Skeletal muscle tissue (tissue), 7 donors: ENCODE measurements around the genes SEC23B, NAA20 and CRNKL1.

DNA sequence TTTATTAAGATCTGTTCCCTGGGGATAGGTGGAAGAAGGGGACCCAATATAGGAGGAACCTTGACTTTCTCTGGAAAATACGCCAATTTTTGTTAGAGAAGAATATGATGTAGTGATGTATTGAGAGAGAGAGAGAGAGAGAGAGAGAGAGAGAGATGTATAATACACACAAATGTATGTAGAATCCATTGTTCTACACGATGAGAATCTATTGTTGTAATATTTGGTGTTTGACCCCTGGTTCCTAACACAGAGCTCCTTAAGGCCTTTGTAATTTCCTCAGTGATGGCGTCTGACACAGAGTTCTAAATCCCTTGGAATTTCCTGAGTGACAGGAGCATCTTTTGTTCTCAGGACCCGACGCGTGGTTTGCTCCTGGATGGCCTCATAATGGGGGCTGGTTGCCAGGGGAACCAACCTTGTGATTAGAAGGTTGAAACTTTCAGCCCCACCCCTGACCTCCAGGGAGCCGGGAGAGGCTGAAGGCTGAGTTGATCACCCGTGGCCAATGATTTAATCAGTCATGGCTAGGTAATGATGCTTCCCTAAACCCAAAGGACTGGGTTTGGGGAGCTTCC lies 20.6 kb upstream of the ZNF133 start:
- PRO-cap, 3 experiments, result no peak in any of the 3 experiments
- RAMPAGE, long total RNA, result no peak
- RRBS, 2 experiments, result no CpG with 5 or more reads among the region's 8 CpGs

- PRO-cap, 3 experiments, result no peak in any of the 3 experiments
- RAMPAGE, long total RNA, result no peak
- RRBS, 2 experiments, result no CpG with 5 or more reads among the region's 28 CpGs
Observed at GRCh38 chr20:18288664-18289293, 452 bp downstream of the ZNF133 start.

- PRO-cap, 3 experiments, result no peak in any of the 3 experiments
- RAMPAGE, long total RNA, result no peak
- RRBS, 2 experiments, result no CpG with 5 or more reads among the region's 5 CpGs
Observed at GRCh38 chr20:18493953-18494359, 3.1 kb downstream of the RBBP9 start.

DNA sequence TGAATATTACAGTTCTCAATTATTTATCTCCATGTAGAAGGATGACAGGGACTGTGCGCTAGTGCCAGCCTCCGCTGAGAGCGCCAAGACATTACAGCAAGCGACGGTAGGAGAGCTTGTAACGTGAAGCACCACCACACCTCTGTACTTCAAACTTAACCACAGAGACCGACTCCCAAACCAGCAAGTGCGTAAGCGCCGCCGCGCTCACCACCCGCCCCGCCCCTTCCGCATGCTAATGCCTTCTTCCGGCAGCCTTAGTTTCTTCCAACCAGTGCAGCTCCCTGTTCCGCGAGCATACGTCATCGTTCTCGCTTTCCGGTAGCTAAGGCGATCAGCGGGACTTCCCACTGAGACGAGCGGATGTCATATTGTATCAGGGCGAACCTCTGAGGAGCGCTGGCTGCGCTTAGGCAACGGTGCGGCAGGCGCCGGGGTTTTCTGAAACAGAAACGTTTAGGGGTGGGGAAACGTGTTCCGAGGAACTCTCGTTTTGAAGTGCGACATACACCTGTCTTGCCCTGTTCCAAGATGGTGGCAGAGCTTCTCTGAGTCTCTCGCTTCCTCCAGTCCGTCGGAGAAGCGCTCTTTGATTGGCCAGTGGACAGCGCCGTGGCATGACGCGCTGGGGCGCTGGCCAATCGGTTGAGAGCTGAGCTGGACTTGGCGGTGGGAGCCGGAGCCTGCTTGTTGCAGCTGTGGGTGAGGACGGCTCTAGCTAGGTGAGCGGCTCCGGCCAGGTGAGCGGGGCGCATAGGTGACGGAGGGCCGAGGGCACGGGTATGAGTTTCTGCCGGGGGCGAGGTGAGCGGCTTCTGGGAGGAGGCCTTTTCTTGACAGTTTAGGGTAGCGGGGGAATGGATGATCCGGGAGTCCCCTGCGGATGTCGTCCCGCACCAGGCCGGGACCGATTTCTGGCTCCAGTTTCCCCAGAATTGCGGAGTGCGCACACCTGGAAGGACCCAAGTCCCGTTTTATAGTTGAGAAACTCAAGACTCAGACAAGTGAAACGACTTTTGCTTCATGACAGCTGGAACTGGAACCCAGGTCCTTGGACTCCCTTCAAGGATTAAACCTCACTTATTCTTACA lies at the start of gene SEC23B:
TSS of gene SEC23B (plus strand) at position 690 of the 1,091 bp plus-strand sequence.
- PRO-cap, 3 experiments, result peak in 3 of 3 experiments; most common plus-strand start position 314 of the sequence (in 2); most common minus-strand start position 170 of the sequence (in 2)
- RAMPAGE, long total RNA, result start-site peak on the plus strand centred at position 673 of the sequence, 58 bp wide, 172 and 124 reads in 2 replicates
- RRBS, 2 experiments, result 2 to 3% methylated on average over 28 to 31 of the region's 72 CpGs

DNA sequence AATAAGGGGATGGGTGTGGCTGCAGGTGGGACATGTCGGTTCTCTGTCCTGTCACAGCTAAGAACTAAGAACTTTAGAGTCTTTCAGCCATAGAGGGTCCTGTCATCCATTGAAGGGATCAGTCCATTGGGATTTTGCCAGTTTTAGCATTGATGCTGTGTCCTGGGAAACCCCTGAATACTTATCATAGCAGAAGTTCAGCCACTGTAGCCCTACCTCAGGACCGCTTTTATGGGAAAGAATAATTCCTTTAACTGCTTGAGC lies 18.2 kb upstream of the SCP2D1 start:
- PRO-cap, 3 experiments, result no peak in any of the 3 experiments
- RAMPAGE, long total RNA, result no peak
- RRBS, 2 experiments, result no CpG with 5 or more reads among the region's 2 CpGs

DNA sequence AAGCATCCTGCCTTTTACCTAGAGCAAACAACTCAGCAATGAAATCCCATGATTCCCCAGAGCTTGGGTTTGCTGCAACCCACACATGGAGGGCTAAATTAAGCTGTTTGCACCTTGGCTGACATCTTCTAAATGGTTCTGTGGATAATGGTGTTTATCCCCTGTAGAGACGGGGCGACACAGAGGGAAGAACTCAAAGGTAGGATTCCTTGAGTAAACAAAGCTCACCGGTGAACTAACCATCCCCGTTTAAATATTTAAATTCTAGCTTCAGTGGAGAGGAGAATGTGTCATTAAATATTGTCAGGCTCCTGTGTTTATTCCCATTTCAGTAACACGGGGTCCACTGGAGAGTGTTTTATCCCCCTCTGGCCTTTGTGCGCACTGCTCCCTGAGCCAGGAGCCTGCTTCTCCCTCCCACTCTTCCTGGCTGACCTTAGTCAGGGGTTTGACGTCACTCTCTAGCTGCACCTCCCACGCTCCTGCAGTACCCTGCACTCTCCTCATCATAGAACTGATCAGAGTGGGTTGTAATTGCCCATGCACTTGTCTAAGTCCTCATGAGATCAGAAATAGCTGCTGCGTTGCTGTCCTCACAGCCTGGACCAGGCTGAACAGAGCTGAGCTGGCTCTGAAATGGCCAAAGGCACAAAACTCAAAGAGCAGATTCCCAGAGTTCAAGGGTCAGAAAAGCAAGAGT lies 170.5 kb downstream of the SCP2D1 start:
- PRO-cap, 3 experiments, result no peak in any of the 3 experiments
- RAMPAGE, long total RNA, result no peak
- RRBS, 2 experiments, result no CpG with 5 or more reads among the region's 9 CpGs

GRCh38 chr20:19098838-19099205 lies 113.6 kb upstream of the SLC24A3 start:
- PRO-cap, 3 experiments, result no peak in any of the 3 experiments
- RAMPAGE, long total RNA, result no peak
- RRBS, 2 experiments, result no CpG with 5 or more reads among the region's 6 CpGs

DNA sequence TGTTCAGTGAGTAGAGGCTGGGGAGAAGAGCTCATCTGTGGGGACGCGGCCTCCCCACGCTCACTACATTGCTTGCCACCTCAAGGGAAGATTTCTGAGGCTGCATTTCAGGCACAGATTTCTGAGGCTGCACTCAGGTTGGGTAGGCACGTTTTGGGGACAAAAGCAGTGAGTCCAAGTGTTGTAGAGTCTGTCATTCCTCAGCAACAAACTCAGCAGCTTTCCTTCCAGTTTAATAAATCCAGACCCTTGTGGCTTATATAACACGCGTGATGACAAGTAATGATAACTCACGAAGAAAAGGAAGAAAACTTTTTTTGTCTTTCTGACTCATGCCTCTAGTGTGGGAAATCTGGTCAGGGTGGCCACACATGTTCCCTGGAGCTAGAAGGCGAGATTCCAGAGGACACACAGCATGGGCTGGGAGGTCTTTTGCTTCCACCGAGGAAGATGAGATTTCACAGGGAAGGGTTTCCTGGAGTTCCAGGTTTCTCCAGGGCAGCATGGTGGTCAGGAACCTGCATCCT lies 41.9 kb downstream of the SLC24A3 start:
- PRO-cap, 3 experiments, result no peak in any of the 3 experiments
- RAMPAGE, long total RNA, result no peak
- RRBS, 2 experiments, result no CpG with 5 or more reads among the region's 9 CpGs

DNA sequence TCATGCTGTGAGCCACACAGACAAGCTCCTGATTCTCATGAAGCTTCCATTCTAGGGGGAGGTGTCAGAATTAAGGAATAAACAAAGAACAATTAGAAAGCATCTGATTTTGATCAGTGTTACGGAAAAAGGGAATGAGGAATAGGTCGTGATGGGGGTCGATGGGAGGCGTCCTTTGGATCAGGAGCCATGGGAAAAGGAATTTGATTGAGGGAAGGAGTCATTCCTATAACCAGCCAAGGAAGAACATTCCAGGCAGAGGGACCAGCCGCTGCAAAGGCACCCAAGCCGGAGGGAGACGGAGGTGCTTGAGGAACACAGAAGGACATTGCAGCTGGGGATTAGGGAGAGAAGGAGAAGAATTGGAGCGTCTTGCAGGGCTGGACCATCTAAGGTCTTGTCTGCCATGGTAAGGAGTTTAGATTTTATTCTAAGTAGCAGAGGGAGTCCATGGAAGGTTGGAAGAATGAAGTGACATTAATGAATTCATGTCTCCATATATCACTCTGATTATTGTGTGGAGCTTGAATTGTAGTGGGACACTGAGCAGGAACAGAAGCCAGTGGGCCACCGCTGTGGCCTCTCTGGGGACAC lies 119.4 kb downstream of the SLC24A3 start:
- PRO-cap, 3 experiments, result no peak in any of the 3 experiments
- RAMPAGE, long total RNA, result no peak
- RRBS, 2 experiments, result no CpG with 5 or more reads among the region's 9 CpGs

DNA sequence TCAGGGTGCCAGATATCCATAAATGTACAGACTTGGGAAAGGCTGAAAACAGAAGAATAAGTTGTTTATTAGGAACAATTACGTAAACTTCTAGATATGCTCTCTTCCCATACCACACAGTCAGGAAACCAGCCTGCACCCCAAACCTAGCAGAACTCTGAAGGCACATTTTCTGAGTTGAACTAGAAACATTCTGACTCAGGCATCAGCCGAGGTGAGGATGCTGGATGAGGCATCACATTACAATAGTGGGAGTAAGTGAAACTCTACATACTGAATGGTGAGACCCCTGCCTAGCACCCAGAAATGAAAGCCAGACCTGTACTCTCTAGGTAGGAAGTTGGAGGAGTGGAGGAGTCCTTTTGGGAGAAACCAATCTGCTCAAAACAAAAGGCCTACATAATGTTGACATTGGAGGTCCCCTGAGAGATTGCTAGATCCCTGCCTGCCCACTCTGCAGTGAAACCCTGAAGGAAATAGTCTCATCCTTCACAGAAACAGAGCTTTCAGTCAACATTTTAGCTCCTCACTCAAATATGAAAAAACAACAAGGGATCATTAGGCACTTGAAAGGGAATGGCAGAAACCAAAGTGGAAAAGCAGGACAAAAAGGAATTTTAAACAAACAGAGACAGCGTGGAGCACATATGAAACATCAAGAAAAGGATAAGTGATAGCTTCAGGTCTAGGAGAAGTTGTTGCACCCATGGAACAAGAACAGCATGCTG lies 205.3 kb downstream of the SLC24A3 start:
- PRO-cap, 3 experiments, result no peak in any of the 3 experiments
- RAMPAGE, long total RNA, result no peak
- RRBS, 2 experiments, result no CpG with 5 or more reads among the region's 3 CpGs

DNA sequence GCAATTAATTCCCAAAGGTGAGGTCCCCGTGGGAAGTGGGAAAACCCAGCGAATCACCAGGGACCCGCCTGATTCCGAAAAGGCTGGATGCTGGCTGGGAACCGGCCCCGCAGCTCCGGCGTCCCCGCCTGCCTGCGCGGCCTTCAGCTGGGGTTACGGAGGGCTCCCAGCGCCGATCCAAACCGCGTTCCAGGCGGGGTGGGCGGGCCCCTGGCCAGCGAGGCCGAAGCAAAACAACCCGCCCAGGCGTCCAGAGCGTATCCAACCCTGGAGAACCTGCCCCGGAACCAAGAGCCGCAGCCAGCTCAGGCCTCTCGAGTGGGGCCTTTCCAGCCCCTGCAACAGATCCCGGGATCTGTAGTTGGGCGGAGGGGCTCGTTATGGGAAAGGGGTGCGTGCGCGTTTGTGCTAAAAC lies 704 bp upstream of the RIN2 start:
- PRO-cap, 3 experiments, result peak in 3 of 3 experiments; most common plus-strand start position 260 of the sequence (in 3); most common minus-strand start position 134 of the sequence (in 1)
- RAMPAGE, long total RNA, result start-site peak on the plus strand centred at position 288 of the sequence, 85 bp wide, 64 and 13 reads in 2 replicates
- RRBS, 2 experiments, result 2 to 3% methylated on average over 6 of the region's 32 CpGs

GRCh38 chr20:19935630-19936341 lies 81.4 kb upstream of the NAA20 start:
- PRO-cap, 3 experiments, result no peak in any of the 3 experiments
- RAMPAGE, long total RNA, result no peak
- RRBS, 2 experiments, result no CpG with 5 or more reads among the region's 14 CpGs

DNA sequence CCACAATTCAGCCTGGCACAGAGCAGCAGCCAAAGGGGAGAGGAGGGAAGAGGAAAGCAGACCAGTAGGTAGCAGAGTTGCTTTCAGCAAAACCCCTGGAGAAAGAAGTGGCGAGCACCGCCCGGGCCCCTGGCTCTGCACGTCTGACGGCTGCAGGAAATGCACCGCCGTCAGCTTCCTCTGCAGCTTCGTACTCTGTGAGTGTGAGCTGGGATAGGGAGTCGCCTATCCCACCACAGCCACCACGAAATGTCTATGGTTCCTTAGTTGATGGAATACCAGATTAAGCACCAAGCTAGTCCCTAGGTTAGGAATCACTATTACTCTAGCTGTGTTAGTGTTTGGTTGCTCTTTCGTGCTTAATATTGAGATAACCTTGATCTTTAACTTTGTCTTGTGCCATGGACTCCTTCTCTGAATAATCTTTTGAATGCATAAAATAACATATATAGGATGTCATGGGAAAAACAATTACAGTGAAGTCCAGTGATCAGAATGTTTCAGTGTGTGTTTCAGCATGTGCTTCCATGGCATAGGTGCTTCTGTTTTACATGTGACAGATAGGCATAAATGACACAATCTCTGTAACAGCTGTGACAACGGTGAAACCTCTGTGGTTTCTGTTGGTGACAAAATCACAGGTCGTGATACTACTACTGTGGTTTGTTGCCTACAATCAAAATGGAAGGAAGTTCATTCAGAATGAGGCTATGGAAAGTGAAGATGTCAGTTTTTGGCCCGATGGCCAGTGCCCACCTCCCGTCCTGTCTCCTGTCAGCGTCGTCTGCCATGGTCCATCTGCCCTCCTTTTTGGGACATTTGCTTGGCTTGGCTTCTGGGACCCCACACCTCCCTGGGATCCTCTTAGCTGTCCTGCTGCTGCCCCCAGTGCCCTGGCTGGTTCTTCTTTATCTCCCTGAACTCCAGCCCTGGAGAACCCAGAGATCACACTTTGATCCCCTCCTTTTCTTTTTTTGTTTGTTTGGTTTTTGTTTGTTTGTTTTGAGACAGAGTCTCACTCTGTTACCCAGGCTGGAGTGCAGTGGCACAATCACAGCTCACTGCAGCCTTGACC lies 79.6 kb upstream of the NAA20 start:
- PRO-cap, 3 experiments, result peak in 3 of 3 experiments; most common plus-strand start position 198 of the sequence (in 1); most common minus-strand start position 145 of the sequence (in 3)
- RAMPAGE, long total RNA, result no peak
- RRBS, 2 experiments, result no CpG with 5 or more reads among the region's 17 CpGs

GRCh38 chr20:19942913-19943463 lies 74.2 kb upstream of the NAA20 start:
- PRO-cap, 3 experiments, result no peak in any of the 3 experiments
- RAMPAGE, long total RNA, result no peak
- RRBS, 2 experiments, result no CpG with 5 or more reads among the region's 7 CpGs

DNA sequence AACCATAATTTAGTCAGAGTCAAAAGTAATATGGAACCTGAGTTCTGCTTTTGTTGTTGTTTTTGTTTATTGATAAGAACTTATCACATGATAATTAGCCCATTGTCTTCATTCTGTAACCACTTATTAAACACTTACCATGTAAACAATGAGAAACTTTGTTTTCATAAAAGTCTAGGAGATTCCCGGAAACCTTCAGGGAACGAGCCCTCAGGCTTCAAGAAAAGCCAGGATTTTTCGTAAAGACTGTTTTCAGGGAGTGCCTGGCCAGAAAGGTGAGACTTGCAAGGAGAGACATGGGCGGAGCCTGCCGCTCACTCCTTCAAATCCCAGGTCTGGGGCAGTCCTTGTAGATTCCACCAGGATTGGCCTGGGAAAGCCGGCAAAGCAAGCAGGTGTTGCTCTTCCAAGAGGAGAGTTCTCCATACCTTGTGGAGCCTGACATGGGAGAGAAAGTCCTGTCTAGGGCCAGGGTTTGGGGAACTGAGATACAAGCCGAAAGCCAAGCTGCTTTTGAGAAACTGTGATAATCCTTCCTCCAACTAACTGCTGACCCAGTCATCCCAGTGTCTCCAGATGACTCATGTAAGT lies 69.6 kb upstream of the NAA20 start:
- PRO-cap, 3 experiments, result no peak in any of the 3 experiments
- RAMPAGE, long total RNA, result no peak
- RRBS, 2 experiments, result no CpG with 5 or more reads among the region's 7 CpGs

- PRO-cap, 3 experiments, result peak in 3 of 3 experiments; most common plus-strand start chr20:20017346 (in 3); most common minus-strand start chr20:20017179 (in 1)
- RAMPAGE, long total RNA, result start-site peak on the plus strand at chr20:20017324-20017365, 514 and 179 reads in 2 replicates
- RRBS, 2 experiments, result 2 to 3% methylated on average over 27 to 35 of the region's 105 CpGs
Observed at GRCh38 chr20:20016727-20018002, at the start of gene NAA20. NAA20 (plus strand) TSS chr20:20017362.

- PRO-cap, 3 experiments, result peak in 3 of 3 experiments; most common plus-strand start chr20:20052563 (in 1); most common minus-strand start chr20:20052467 (in 2)
- RAMPAGE, long total RNA, result no peak
- RRBS, 2 experiments, result 2% methylated on average over 13 of the region's 77 CpGs
Observed at GRCh38 chr20:20051836-20052919, at the start of gene CRNKL1. CRNKL1 (minus strand) TSS chr20:20052466.

DNA sequence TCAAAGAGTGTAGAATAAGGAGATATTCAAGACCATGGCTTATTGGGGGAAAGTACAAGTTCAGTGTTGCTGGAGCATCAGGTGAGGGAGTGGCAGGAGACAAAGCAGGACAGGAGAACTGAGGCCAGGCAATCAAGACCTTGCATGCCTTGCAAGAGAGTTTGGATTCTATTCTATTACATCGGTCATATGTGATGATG lies 81.9 kb downstream of the CFAP61 start:
- PRO-cap, 3 experiments, result no peak in any of the 3 experiments
- RAMPAGE, long total RNA, result no peak
- RRBS, 2 experiments, result no CpG with 5 or more reads among the region's 1 CpG

GRCh38 chr20:20211050-20211464 lies 156.8 kb upstream of the INSM1 start:
- PRO-cap, 3 experiments, result no peak in any of the 3 experiments
- RAMPAGE, long total RNA, result no peak
- RRBS, 2 experiments, result no CpG with 5 or more reads among the region's 5 CpGs

DNA sequence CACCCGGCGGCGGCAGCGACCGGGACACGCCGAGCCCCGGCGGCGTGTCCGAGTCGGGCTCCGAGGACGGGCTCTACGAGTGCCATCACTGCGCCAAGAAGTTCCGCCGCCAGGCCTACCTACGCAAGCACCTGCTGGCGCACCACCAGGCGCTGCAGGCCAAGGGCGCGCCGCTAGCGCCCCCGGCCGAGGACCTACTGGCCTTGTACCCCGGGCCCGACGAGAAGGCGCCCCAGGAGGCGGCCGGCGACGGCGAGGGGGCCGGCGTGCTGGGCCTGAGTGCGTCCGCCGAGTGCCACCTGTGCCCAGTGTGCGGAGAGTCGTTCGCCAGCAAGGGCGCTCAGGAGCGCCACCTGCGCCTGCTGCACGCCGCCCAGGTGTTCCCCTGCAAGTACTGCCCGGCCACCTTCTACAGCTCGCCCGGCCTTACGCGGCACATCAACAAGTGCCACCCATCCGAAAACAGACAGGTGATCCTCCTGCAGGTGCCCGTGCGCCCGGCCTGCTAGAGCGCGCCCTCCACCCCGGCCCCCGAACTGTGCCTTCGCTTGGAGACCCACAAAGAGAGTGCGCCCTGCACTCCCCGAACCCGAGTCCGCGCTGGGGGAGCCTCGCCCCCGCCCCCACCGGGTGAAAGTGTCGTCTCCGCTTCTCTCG lies 1.5 kb downstream of the INSM1 start:
- PRO-cap, 3 experiments, result no peak in any of the 3 experiments
- RAMPAGE, long total RNA, result no peak
- RRBS, 2 experiments, result 10 to 12% methylated on average over 15 to 23 of the region's 74 CpGs